Frontal cortex (tissue), 2 donors: ENCODE measurements around a stretch of chr22.

GRCh38 chr22:44710476-44711605 is 8.8 kb downstream of the PRR5 start:
- RAMPAGE, long total RNA, result no peak

- RAMPAGE, long total RNA, result no peak
These were observed 37.4 kb downstream of the PHF21B start for GRCh38 chr22:44972215-44972957.

DNA sequence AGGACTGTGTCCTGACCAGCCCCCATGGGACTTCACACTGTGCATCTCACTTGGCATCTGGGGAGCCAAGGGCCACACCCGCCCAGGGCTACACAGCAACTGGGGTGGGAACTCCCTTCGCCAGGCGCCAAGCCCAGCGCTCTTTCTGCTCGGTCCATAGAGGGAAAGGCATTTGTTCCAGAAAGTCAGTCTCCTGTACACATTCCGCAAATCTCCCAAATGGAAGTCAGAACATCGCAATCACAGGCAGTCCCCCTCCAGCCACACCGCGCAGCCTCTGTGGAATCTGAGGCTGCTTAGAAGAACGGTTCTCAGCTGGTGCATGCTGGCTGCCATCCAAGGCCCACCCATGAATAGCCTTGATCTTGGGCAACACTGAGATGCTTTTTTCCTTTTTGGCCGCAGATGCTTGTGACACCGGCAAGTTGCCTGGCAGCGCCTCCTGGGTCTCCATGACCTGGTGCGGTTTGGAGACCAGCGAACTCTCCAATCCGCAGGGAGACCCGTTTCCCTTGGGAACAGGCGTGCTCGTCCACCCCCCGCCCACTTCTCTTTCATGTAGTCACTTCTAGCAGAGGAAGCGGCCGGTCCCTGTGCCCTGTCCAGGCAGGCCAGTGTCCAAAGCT is 26.3 kb upstream of the PHF21B start:
- RAMPAGE, long total RNA, result no peak

DNA sequence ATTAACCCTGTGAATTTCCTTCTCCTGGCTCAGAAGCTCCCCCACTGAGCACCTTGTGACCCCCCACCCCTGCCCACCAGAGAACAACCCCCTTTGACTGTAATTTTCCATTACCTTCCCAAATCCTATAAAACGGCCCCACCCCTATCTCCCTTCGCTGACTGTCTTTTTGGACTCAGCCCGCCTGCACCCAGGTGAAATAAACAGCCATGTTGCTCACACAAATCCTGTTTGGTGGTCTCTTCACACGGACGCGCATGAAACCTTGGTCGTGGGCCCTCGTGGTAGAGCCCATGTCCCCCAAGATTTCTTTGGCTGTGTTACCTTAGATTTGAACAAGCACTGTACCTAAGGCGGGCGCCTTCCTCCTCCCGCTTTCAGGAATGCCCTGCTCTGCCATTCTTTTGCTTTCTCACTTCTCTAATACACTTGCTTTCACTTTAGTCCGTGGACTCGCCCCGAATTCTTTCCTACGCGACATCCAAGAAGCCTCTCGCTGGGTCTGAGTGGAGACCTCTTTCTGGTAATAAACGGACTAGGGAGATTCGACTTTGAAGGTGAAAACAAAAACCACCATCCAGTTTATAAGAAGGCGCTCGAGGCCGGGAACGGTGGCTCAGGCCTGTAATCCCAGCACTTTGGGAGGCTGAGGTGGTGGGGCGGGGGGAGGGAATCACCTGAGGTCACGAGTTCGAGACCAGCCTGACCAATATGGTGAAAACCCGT is 1.3 kb upstream of the NUP50 start:
- RAMPAGE, long total RNA, result no peak

GRCh38 chr22:45197460-45198453 is 34.0 kb downstream of the NUP50 start:
- RAMPAGE, long total RNA, result no peak

DNA sequence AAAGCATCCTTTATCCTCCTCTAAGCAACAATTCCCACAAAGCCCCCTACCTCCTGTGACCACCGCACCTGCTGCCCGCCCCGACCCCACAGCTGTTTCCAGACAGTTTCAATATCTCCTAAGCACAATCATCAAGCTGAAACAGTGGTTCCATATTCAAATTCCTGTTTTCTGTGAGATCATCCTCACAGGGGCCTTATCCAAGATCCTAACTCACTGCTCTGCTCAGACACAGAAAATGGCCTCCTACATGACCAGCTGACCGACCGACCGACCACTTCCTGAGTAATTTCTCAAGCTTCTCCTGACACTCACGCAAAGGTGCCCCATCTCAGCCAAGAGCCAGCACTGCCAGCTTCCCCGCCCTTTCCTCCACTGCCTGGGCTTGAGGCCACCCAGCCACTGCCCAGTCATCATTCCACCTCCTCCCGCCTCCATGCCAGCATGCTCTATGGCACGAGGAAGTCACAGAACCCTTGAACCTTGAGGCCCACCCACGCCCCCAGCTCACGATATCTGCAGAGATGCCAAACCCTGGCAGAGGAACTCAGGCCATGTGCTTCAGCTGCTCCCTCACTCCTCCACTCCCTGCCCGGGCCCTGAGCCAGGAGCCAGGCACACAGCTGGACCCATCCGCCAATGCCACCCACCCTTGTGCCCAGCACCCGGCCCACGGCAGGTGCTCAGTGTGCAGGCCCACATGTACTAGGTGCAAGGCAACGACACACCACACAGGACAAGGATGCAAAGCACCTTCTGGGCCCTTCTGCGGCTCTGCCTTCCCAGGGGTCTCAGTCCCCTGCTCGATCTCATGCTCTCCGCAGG is 14.0 kb downstream of the KIAA0930 start:
- RAMPAGE, long total RNA, result no peak

GRCh38 chr22:45235078-45235903 is 5.4 kb downstream of the KIAA0930 start:
- RAMPAGE, long total RNA, result no peak

GRCh38 chr22:45235904-45236610 is 4.6 kb downstream of the KIAA0930 start:
- RAMPAGE, long total RNA, result no peak

DNA sequence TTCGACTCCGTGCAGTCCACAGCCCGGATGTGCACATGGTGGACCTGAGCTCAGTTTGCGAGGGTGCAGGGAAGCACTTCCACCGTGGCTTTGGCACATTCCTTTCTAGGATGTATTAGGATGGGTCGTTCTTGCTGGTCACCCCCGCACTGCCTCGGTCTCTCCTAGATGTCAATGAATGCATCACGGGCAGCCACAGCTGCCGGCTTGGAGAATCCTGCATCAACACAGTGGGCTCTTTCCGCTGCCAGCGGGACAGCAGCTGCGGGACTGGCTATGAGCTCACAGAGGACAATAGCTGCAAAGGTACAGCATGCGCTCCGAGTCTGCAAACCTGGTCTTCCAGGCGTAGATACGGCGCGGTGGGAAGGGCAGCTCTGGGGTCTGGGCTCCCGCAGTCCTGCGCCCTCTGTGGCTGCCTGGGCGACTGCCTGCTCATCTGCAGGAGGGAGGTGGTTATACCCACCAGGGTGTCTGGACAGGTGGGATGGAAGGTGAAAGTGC is 31.0 kb downstream of the FBLN1 start:
- RAMPAGE, long total RNA, result no peak

- RAMPAGE, long total RNA, result no peak
These were observed 40.6 kb downstream of the FBLN1 start for GRCh38 chr22:45542994-45543921.

- RAMPAGE, long total RNA, result no peak
These were observed 44.3 kb downstream of the FBLN1 start for GRCh38 chr22:45546897-45547484.

DNA sequence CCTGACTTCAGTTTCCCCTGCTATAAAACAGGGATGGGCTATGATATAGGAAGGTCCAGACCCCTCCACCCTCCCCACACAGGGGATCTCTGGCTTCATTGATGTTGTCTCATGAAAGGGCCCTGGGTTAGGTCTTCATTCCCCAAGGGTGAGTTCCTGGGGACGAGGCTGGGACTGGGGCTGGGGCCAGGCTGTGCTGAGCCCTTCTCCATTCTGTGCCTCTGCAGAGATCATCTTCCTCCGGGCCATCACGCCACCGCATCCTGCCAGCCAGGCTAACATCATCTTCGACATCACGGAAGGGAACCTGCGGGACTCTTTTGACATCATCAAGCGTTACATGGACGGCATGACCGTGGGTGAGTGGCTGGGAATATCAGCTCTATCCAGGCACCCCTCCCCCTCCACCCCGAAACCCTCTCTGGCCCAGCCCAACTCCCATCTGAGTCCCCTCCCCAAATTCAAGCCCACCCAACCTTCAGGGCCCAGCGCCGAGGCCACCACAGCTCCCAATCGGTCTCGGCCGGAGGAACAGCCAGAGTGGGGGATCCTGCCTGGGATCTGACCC is 74.2 kb downstream of the FBLN1 start:
- RAMPAGE, long total RNA, result no peak

GRCh38 chr22:45604270-45604892 is 67.3 kb upstream of the ATXN10 start:
- RAMPAGE, long total RNA, result no peak

DNA sequence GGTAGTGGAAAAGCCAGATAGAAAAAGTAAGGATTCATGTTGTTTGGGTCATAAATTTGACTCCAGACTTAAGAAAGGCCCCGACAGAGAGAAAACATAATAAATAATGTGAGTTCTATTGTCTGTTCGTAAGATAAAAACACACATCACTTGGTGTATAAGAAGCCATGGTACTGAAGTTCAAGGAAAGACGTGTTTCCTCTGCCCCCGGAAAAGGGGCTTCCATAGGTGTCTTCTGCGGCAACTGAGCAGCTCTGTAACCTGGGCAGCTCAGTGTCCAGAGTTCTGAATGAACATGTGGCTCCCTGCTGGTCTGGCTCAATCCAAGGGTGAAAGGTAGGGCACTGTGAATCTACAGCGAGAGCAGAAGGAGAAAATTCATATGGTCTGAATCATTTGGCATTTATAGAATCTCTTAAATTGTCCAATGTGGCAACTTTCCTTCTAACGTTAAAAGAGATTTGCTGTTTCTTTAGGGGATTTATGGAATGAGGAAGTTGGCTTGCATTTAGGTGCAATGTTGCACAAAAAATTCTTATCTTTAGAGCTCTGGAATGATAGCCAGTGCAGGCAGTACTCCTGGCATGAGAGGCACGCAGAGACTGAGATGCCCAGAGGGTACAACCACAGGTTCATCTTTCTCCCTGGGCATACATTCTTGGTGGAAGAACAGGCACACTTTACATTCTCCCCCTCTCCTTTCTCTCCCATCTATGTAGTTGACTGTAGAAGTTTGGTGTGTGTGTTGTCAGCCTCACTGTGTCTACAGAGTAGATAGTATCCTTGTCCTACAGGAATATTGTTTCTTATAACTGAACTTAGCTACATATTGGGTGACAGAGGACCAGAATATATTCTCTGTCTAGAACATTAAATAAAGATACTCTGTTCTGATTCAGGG is 17.0 kb downstream of the ATXN10 start:
- RAMPAGE, long total RNA, result no peak

DNA sequence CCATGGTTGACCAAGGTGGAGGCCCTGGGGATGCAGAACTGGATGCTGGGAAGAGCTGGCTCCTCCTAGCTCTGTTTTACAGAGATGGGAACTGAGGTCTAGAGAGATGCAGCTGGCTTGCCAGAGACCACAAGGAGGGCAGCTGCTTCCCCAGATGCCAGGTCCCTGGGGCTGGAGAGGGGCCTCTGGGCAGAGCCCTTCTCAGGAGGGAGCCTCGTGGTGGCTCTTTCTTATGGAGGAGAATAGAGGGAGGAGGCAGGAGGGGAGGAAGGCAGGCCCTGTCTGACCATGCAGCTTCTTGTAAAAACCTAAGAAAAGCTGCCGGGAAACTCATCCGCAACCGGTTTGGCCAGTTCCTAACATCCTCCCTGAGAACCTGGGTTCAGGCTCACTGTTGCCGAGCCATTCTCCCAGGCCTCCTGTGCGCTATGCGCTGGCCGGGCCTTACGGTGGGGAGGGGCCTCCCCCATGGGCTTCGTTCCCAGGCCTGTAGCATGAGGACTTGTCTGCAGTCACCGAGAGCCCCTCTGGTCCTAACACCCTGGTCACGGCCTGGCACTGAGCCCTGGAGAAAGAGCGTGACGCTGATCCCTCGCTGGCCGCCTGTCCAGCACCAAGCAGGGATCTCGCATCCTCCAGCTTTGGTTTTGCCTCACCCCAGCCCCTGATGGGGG is 80.5 kb downstream of the WNT7B start:
- RAMPAGE, long total RNA, result no peak

DNA sequence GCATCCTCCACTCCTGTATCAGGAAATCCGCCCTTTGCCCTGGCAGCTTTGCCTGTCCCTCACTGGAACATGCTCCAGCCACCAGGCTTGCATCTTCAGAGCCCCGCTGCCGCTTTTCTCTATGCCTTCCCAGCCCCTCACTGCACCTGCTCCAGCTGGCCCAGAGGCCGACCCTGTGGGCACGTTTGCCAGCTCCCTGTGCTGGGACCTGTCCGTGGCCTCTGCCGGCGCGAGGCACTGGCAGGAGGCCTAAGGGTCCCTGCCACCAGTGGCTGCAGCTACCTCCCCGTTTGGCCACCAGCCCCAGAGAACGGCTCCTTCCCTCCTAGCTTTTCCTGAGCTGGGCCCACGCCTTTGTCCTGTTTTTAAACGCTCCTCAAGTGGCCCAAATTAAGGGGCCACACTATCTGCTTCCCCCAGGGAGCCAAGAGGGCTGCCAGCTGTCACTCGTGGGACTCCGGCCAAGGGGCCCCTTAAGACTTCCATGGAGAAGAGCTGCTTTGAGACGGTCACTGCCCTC is 24.5 kb upstream of the WNT7B start:
- RAMPAGE, long total RNA, result no peak

- RAMPAGE, long total RNA, result no peak
These were observed 82.7 kb upstream of the PPARA start for GRCh38 chr22:46067422-46068252.

DNA sequence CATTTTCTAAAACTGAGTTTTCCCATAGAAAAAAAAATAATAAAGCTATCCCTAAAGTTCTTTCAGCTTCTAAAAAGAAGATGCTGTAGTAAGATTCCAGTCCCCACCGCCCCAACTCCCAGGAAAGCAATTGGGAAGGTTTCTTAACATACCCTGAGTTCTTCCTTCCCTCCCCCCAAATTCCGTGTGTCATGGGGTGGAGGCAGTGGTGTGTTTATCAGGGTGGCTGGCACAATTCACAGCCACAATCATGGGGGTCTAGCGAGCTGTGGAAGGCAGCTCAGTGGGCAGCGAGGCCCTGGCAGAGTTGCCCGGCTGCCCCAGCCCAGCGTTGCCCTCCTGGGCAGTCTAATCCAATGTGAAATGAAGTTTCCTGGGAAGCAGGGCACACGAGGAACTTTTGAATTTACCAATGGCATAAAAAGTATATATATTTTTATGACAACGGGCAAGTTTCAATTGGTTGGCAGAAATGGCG is 80.8 kb upstream of the PPARA start:
- RAMPAGE, long total RNA, result no peak

DNA sequence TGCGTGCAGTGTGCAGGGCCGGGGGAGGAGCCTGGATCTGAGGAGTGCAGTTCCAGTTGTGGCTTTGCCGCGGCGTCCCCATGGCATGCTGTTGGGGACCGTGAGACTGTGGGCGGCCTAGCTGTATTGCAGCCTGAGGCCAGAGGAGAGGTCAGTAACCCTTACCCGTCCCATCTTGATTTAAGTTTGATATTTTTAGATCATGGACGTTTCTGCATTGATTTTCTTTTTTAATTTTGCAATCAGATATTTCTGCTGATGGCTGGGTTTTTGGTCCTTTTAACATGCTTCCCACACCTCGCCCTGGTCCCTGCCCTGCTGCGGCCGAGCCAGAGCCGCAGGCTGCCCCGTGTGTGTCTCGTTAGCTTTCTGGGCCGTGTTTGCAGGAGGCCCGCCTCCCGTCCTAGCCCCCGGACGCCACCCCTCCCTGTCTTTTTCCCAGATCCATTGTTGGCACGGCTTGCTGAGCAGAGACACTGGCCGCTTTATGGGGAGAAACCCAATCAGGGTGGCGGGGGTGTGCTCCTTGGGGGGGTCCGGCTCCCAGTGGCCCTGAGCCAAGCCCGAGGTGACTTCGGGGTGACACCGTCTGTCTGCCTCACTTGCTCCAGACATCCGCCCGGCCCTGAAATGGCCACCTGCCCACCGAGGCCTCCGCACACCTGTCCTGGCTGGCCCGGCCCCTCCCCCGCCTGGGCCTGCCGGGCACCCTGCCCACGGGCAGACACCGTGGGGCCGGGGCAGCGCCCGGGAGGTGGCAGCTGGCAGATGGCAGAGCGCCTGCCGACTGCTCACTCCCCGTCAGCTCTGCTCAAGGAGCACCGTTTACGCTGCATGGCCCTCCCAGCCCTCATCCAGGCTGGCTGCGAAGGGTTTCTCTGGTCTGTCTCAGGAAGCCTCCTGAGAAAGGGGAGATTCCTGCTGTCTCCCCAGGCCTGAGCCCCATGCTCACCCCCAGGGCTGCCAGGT is 43.3 kb upstream of the PPARA start:
- RAMPAGE, long total RNA, result no peak

DNA sequence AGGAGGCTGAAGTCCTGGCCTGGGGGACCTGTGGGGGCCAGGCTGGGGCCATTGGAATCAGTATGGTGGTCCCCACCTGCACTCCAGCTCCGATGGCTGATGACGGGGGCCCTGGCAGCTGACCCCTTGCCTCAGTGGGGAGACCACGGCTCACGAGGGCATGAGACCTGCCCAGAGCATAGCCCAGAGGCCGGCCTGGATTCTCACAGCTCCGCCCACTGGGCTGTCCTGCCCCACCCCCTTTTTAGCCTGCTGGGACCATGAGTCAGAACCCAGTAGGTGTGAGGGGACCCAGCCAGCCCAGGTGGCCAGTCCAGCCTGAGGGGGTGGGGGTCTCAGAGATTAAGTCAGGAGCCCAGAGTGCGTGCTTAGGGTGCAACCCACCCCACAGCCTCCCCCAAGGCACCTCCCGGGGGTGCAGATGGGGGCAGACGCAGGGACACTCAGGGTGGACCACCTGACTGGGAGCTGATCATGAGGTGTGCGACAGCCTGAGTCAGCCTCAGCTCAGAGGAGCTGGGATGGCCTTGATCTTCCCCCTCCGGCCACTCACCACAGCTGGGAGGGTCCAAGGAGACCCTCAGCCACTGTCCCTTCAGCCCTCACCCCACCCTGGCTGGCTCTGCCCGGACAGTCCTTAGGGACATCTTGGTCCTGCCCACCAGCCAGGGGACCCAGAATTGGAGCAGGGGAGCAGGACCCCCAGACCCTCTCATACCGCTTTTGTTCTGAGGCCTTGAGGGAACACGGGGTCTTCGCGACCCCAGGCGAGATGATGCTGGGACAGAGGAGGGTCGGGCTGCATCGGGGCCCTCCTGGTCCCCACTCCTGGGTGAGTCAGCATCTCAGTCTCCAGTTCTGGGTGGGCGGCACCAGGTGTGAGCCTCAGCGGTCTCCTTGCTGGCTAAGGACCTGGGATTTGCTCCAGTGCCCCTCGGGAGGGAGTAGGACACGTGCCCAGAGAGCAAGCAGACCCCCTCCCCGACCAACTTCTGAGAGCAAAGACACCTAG is 39.9 kb upstream of the PPARA start:
- RAMPAGE, long total RNA, result no peak